H4 (cell line): ENCODE measurements around the gene LNPEP.

DNA sequence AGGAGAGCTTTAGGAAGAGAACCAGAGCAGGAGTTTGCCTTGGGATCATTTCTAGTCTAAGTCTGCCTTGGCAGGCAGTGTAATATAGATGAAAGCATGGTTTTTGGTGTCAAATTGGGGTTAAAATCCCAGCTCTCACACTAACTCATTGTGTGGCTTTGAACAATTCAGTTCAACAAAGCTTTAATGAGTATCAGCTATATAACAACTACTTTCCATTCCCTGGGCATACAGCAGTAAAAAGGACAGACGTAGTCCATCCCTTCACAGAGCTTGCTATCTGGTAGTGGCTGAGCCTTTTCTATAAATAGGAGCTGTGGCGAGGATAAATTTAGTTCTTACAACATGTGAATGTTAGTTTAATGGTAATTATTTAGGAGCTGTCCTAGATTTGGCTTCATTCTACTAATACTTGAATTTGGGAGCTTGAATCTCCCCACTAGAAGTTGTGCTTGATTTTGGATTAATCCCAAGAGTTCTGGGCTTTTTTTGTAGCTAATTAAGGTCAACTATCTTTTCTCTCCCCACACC is 197.8 kb downstream of the PCSK1 start:
- RAMPAGE, long total RNA, result no peak

- RAMPAGE, long total RNA, result no peak
Observed at GRCh38 chr5:96256741-96257317, 176.2 kb downstream of the PCSK1 start.

GRCh38 chr5:96629672-96630353 is 32.4 kb upstream of the CAST start:
- RAMPAGE, long total RNA, result no peak

GRCh38 chr5:96668647-96668982 is 6.4 kb downstream of the CAST start:
- RAMPAGE, long total RNA, result no peak

DNA sequence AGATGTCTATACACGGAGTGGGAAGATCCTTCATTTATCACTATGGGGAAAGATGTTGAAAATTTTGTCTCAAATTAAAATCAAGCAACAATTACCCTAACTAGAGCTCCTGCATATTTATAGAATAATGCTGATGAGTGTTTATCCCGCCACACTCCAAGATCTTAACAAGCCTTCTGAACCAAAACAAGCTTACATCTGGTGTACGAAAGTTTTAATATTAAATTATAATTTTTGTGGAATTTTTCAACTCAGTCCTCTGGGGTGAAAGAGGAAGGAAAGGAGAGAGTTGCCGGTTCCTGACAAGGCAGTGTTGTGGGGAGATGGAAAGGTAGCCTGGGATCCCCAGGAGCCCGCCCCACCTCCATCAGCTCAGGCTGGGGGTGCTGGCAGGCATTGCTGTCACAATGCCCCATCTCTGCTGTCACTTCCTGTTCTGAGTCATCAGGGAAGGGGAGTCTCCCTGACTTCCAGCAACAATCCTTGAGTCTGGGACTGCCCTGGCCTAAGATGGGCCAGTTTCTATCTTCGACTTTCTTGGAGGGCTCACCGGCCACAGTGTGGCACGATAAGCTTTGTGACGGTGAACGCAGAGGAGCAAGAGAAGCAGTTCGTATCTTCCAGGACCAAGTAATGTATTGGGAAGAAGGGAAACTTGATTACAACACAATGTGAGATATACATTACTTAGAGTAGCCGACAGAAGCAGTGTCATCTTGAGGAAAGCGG is 64.5 kb downstream of the ERAP1 start:
- RAMPAGE, long total RNA, result no peak

DNA sequence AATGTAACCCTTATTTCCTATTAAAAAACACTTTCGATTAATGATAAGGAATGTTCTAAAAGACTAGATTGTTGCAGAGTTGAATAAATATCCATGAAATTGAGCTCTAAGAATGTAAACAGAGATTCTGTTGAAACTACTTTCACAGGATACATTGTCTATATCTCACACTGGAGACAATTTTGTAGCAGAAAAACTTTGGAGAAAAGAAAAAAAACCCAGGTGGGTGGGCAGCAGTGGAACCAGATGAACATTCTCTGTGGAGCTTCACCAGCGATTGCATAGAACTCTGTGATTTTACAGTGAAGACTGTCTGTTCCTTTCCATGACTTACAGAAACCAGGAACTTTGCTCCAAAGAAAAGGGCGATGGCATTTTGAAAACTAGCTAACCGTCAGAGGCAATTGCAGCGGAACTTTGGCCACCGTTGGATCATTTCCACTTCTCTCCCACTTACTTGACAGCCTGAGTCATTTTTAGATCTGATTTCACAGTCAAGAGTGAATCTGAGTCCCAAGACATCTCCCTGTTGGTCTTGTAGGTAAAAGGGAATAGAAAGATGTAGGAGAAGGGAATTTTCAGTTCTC is 20.9 kb upstream of the ERAP2 start:
- RAMPAGE, long total RNA, result no peak

GRCh38 chr5:96876970-96877695 is 833 bp downstream of the ERAP2 start:
- RAMPAGE, long total RNA, result no peak

DNA sequence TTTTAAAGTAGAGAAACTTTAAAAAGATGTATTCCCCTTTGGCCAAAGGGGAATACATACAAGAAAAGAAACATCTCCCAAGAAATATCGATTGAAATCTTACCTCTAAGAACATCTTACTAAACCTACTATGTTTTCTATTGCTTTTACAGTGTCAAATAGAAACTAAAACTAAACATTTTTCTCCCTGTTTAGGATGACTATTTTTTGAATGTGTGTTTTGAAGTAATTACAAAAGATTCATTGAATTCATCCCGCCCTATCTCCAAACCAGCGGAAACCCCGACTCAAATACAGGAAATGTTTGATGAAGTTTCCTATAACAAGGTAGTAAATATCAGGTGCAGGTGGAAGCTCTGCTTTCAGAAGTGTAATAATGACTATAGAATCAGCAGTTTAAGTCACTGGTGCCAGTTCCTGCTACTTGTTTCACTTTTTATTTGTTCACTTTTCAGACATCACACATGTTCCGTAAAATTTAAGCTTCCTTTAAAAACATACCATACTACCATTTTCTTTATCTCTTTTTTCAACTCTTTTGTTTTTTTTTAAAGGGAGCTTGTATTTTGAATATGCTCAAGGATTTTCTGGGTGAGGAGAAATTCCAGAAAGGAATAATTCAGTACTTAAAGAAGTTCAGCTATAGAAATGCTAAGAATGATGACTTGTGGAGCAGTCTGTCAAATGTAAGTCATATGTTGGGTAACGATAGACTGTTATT is 20.0 kb downstream of the ERAP2 start:
- RAMPAGE, long total RNA, result no peak

DNA sequence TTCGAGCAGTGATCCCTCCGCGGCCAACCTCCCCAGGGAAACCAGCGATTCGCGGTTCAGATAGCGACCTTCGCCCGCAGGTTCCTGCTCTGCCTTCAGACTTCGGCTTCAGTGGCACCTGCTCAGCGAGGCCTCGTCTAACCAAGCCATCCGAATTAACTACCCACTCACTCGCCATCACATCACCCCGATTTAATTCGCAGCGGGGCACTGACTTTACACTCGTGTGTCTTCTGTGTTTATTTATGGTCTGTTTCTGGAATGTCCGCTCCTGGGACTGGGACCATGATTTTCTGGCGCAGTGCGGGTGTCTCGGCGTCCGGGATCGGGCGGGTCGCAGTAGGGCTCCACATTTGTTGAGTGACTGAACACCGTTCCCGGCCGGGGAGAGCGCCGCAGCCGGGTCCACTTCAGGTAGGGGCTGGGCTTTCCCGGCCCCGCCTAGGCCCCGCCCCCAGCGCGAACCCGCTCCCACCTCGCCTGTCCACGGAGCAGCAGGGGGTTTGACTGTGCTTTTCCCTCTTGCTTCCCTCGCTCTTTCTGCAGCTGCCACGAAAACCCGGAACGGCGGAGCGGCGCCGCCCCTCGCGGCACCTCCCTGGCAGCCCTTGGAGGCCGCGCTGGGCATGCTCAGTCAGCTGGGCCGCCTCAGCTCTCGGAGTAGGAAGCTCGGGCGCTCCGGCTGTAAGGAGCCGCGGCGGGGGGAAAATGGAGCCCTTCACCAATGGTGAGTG is at the start of gene LNPEP:
LNPEP (plus strand) TSS at position 633 of the 734 bp plus-strand sequence.
- RAMPAGE, long total RNA, result start-site peak on the plus strand centred at position 668 of the sequence, 44 bp wide, 89 reads

- RAMPAGE, long total RNA, result no peak
Observed at GRCh38 chr5:98301755-98302027, 471.8 kb upstream of the RGMB start.

- RAMPAGE, long total RNA, result no peak
Observed at GRCh38 chr5:98510001-98510831, 263.2 kb upstream of the RGMB start.

- RAMPAGE, long total RNA, result no peak
Observed at GRCh38 chr5:98513443-98513725, 260.1 kb upstream of the RGMB start.

GRCh38 chr5:98787241-98787741 is 13.8 kb downstream of the RGMB start:
- RAMPAGE, long total RNA, result no peak

GRCh38 chr5:98794609-98795828 is 21.6 kb downstream of the RGMB start:
- RAMPAGE, long total RNA, result no peak

- RAMPAGE, long total RNA, result no peak
Observed at GRCh38 chr5:98879363-98879783, 49.4 kb downstream of the CHD1 start.

GRCh38 chr5:98892250-98892900 is 36.4 kb downstream of the CHD1 start:
- RAMPAGE, long total RNA, result no peak

DNA sequence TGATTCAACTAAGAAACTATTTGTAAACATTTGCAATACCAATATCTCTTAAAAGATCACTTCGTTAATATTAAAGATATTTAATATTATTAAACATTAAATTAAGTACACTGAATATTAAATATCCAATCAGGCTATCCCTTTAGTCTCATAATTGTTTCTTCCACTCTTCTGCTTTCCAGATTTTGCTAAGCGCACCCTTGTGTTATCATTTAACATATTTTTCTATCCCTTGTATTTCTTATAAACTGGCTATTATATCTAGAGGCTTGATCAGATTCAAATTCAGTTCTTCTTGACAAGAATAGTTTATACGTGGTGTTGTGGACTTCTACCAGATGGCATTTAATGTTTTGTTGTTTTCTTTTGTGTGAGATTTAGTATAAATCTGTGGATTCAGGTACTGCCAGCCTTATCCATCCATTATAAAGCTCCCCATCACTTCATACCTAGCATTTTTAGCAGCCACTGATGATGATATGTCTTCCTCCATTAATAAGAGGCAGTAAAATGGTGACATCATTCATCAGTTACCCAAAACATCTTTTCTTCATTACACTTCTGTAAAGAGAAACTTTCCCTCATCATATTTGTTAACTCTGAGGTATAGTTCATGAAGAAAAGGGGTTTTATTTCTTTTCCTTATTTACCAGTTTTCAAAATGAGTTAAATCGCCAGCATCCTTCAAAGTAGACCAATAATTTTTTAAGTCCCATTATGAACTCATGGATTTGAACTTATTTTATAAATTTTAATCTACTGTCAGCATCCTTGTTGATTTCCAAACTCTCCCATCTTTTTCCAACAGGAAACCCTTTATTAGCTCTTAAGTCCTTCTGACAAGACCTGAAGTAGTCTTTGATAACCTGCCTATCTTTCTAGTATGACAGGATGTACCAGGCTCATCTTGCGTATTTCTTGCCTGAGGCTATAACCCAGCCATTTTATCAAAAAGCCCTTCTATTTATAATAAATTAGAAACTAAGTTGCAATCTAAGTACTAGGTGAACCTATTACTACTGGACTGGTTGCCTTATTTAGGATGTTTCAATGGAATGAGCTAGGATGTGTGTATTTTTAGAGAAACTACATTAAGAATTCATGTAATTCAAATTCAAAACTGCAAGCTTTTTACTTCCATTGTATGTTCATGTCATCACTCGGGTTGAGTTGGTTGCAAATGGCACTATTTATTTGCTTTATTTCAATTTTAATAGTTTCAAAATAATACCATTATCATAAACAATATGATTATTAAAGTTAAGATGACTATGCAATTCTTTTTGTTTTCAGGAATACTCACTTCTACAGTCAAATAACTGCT is 19.3 kb downstream of the CHD1 start:
- RAMPAGE, long total RNA, result no peak

DNA sequence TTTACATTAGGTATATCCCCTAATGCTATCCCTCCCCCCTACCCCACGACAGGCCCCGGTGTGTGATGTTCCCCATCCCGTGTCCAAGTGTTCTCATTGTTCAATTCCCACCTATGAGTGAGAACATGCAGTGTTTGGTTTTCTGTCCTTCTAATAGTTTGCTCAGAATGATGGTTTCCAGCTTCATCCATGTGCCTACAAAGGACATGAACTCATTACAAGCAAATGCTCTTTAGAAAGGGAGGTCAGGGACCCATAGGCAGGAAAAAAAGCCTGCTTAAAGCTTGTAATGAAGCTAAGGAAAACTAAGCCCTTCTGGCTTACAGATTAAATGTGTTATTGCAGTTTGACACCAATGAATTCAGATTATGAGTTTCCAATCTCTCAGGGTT is 462 bp upstream of the FAM174A start:
- RAMPAGE, long total RNA, result no peak

DNA sequence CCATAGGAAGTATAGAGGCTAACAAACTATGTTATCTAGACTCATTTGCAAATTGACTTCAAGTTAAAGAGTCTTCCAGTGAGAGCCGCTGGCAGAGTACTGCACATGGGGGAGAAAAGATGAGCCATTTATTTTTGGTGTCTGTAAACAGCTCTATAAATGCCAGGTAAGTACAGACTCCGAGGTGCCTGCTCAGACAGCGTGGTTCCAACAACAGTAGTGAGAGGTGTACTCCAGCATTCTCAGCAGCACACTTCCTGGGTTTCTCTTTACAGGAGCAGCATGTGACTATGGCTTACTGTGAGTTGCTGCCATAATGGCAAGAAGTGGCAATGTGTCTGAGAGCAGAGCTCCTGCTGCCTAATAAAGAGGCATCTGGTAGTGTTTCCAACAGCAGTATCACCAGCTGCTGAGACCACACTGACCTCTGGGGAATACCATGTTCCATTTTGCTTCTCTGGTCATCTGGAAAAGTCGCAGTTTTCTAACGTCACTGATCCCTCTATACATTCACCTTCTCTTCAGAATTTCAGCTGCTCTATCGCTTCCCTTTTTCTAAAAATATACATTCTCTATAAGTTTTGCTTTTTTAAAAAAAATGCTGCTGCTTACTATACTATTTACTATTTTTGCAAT is 398.2 kb downstream of the SLCO4C1 start:
- RAMPAGE, long total RNA, result no peak

DNA sequence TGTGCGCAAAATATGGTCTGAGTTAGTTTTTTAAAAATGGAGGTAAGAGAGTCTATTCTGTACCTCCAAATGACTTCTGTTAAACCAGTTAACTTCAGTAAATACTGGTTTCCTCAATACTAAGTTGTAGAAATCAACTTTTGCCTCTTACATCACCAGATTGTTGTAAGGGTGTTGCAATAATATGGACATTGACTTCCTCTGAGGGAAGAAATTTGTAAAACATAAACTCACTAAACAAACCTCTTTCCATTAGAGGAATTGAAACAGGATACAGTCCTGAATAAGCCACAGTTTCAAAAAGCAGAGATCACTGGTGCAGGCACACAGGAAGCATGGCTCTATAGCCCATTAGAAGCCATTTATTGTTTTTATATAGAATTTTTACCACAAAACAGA is 32.7 kb upstream of the SLCO6A1 start:
- RAMPAGE, long total RNA, result no peak